ENCODE results near the gene PLB1.

- PRO-cap, 4 experiments = no peak in any of the 4 experiments
- RAMPAGE, long total RNA, 4 experiments = no peak in any of the 4 experiments
Observed at GRCh38 chr2:27903857-27904355, 13.4 kb downstream of the BABAM2 start.

DNA sequence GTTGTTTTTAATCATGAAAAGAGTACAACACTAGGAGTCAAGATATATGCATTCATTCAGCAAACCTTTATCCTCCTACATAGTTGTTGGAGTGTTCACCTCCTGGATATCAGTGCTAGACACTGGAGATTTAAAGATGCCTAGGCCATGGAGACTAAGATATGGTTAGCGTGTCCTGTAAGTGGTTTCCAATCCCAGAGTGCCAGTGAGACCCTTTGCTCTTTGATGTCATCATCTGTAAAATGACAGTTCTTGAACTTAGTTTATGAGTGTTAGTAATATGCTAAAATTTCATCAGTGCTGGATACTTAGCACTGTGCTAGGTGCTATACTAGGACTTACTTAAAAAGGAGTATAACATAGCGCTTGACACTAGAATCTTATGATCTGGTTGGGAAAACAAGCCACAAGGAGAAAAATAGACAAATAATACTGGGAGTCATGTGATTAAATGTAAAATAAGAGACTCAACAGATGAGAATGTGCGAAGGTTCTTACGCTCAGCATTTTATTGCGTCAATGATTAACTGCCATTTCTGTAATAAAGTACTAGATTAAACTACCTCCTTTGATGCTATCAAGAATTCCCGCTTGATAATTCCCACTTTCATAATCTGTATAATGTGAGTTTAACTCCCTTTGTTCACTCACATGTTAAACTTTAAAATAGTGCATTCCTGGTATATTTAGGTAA lies 31.5 kb downstream of the BABAM2 start:
- PRO-cap, 4 experiments = no peak in any of the 4 experiments
- RAMPAGE, long total RNA, 4 experiments = no peak in any of the 4 experiments

DNA sequence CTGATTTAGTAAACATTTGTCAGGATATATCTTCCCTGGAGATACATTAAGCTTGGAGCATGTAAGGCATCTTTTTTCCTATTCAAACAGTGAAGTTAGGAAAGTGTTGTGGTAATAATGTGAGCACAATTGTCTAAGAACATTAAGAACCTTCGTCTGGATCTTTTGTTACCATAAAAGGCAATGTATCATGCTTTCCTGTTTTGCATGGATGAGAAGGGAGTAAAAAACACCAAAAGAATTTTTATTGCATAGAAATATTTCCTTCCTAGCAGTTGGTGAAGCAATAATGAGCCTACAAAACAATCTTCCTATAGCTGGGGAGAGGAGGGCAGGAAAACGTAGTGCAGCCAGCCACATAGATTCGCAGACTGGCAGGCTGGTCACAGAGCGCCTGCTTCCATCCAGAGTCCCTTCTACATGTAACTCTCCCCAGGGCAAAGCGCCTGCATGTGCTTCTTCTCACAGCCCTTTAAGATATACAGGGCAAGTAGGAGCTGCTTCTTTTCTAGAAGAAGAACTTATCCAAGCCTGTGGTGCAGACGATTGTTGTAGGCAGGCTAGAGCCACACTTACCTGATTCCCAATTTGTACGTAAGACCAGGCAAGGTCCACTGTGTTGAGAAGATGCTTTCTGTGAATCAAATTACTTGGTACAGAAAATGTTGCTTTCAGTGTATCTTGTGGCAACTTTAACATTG lies 190.4 kb downstream of the BABAM2 start:
- PRO-cap, 4 experiments = no peak in any of the 4 experiments
- RAMPAGE, long total RNA, 4 experiments = no peak in any of the 4 experiments

DNA sequence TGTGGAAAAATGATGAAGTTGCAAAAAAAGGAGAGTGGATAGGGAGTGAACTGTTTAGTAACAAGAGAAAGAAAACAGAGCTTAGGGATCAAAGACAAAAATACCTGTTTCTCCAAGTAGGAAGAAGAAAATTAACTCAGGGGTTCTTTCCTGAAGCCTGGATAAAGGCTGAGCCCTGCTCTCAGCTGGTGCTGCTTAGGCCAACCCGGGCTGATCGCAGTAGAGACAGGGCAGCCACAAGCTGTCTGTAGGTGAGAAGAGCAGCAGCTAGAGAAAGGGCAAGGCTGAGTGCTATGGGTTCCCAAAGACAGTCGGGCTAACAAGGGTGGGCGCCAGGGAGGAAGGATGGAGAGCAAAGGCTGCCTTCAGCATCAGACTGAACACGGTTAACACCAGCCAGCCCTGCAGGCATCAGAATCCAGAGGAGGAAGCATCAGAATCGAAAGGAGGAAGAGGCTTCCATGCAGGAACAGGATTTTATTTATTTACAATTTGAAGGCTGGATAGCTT lies 167.6 kb upstream of the FOSL2 start:
- PRO-cap, 4 experiments = no peak in any of the 4 experiments
- RAMPAGE, long total RNA, 4 experiments = no peak in any of the 4 experiments

GRCh38 chr2:28277853-28279195 lies 114.3 kb upstream of the FOSL2 start:
- PRO-cap, 4 experiments = no peak in any of the 4 experiments
- RAMPAGE, long total RNA, 4 experiments = start-site peak on the plus strand in 1 of 4 experiments, at chr2:28278251-28278406 at its widest, 6 reads per replicate

GRCh38 chr2:28300696-28301583 lies 91.7 kb upstream of the FOSL2 start:
- PRO-cap, 4 experiments = no peak in any of the 4 experiments
- RAMPAGE, long total RNA, 4 experiments = no peak in any of the 4 experiments

GRCh38 chr2:28338698-28339620 lies 53.7 kb upstream of the FOSL2 start:
- PRO-cap, 4 experiments = no peak in any of the 4 experiments
- RAMPAGE, long total RNA, 4 experiments = no peak in any of the 4 experiments

- PRO-cap, 4 experiments = peak in 4 of 4 experiments; most common plus-strand start chr2:28396039 (in 1); most common minus-strand start chr2:28396306 (in 3)
- RAMPAGE, long total RNA, 4 experiments = no peak in any of the 4 experiments
Observed at GRCh38 chr2:28395974-28396667, 3.5 kb downstream of the FOSL2 start.

DNA sequence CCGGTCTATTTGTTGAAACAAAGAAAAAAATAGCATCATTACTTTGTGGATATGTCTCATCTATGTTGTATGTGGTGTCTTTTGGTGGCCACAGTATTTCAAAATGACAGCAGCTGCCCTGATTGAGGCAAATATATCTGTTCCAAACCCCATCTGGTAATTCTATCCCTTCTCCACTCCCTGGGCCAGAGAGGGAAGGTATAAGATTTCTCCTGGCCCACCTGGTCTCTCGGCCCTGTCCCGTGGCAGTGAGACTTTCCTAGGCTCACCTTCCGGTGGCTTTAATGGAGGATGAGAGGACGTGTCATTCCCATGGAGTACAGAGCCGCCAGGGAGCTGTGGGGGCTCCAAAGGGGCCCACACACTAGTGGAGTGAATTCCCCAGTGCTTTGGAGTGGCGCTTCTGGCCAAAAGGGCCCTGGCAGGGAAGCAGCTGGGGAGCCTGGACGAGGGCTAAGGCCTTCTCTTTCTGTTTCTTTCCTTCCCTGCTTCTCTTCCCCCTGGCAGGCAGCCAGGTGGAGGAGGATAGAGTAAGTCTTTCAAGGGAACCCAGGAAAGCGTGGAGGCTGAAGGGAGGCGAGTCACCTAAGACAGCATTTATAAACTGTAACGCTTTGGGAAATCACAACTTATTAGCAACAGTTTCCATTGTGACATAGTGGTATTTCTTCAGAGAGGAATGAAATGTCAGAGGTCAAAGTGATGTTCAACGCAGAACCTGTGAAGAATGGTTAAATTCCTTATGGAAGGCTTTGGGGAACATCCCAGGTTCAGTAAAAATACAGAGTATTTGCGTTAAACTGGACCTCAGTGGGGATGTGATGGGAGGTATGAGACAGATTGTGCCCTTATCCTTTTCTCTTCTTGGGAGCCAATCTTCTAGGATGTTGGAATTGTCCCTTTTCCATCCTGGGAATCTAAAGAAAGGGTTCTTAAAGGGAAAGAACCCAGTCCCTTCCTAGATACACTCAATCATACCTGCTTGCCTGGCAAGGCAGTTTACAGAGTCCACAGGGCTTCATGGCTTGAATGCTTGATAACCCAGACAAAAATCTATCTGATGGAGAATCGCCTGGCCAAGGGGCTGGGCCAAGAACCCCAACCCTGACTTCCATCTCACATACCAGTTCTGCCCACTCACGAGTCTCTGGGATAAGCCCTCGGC lies 5.9 kb downstream of the FOSL2 start:
- PRO-cap, 4 experiments = no peak in any of the 4 experiments
- RAMPAGE, long total RNA, 4 experiments = no peak in any of the 4 experiments

GRCh38 chr2:28407850-28408681 lies 15.4 kb downstream of the FOSL2 start:
- PRO-cap, 4 experiments = no peak in any of the 4 experiments
- RAMPAGE, long total RNA, 4 experiments = no peak in any of the 4 experiments

GRCh38 chr2:28411525-28412863 lies 19.3 kb downstream of the FOSL2 start:
- PRO-cap, 4 experiments = no peak in any of the 4 experiments
- RAMPAGE, long total RNA, 4 experiments = start-site peak on the plus strand in 1 of 4 experiments, at chr2:28412520-28412629 at its widest, 28 to 33 reads per replicate

- PRO-cap, 4 experiments = no peak in any of the 4 experiments
- RAMPAGE, long total RNA, 4 experiments = no peak in any of the 4 experiments
Observed at GRCh38 chr2:28449381-28450343, 46.2 kb upstream of the PLB1 start.

GRCh38 chr2:28488323-28488789 lies 7.5 kb upstream of the PLB1 start:
- PRO-cap, 4 experiments = no peak in any of the 4 experiments
- RAMPAGE, long total RNA, 4 experiments = no peak in any of the 4 experiments

GRCh38 chr2:28495709-28496398 lies at the start of gene PLB1:
TSS of gene PLB1 (plus strand) at chr2:28496060.
- PRO-cap, 4 experiments = no peak in any of the 4 experiments
- RAMPAGE, long total RNA, 4 experiments = no peak in any of the 4 experiments

GRCh38 chr2:28598348-28599066 lies 102.6 kb downstream of the PLB1 start:
- PRO-cap, 4 experiments = no peak in any of the 4 experiments
- RAMPAGE, long total RNA, 4 experiments = no peak in any of the 4 experiments

DNA sequence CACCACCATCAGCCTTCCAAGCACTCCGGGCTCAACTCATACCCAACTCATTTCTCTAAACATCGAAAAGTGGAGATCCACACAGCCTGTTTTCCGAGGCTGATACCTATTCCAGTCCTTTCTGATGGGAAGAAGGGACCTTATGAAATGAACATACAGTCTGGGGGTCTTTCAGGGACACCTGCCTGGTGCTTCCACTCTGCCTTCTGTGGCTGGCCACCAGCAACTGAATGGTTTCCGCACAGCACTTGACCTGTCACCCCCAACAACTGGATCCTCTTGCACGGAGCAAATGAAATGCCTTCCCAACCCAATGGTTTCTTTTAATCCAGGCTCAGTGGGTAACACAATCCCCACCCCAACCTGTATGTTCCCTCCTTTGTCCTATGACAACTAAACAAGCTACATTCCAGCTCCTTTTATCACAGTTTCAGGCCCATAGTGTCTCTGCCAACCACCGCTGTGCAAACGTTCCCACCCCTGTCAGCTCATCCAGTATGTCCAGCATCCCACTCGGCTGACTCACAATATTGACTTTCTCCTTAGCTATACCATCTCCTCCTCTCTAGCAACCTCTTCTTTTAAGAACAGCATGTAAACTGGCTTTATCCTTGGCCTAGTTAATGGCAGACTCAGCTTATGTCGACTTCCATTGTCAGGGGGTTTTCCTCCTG lies 118.0 kb upstream of the PPP1CB start:
- PRO-cap, 4 experiments = no peak in any of the 4 experiments
- RAMPAGE, long total RNA, 4 experiments = no peak in any of the 4 experiments

- PRO-cap, 4 experiments = no peak in any of the 4 experiments
- RAMPAGE, long total RNA, 4 experiments = no peak in any of the 4 experiments
Observed at GRCh38 chr2:28634794-28635963, 116.5 kb upstream of the PPP1CB start.

DNA sequence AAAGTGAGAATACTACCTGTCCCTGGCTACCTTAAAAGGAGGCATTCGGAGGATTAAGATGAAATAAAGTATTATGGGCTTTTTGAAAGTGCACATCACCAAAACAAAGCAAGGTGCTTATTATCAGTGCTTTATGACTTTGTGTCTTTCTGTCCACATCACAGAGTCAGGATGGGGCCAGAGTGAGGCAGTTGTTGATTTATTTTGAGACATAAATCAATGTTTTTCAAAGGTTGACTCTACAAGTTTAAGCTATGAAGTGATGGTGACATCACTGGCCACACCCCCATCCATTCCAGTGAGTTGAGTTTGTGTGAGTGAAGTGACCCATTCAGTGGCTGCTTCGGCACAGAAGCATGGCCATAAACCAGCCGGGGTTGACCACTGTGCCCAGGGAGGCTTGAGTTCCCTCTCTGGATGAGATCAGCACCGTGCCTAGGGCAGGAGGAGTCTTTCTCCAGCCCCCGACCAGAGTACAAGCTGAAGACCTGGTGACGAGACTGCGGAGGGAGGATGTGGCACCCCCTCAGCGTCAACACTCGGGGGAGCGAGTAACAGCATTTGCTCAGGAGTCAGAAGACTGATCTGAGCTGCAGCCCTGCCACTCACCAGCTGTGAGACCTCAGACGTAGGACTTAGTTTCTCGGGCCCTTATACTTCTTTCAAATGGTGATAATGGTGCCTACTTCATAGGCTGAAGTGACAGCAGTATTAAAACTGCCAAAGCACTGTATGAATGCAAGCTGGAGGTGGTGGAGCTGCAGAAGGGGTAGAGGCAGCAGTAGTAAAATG lies 88.9 kb upstream of the PPP1CB start:
- PRO-cap, 4 experiments = peak in 2 of 4 experiments; most common plus-strand start position 330 of the sequence (in 2); most common minus-strand start position 172 of the sequence (in 1)
- RAMPAGE, long total RNA, 4 experiments = no peak in any of the 4 experiments

GRCh38 chr2:28678112-28678975 lies 73.3 kb upstream of the PPP1CB start:
- PRO-cap, 4 experiments = no peak in any of the 4 experiments
- RAMPAGE, long total RNA, 4 experiments = no peak in any of the 4 experiments

DNA sequence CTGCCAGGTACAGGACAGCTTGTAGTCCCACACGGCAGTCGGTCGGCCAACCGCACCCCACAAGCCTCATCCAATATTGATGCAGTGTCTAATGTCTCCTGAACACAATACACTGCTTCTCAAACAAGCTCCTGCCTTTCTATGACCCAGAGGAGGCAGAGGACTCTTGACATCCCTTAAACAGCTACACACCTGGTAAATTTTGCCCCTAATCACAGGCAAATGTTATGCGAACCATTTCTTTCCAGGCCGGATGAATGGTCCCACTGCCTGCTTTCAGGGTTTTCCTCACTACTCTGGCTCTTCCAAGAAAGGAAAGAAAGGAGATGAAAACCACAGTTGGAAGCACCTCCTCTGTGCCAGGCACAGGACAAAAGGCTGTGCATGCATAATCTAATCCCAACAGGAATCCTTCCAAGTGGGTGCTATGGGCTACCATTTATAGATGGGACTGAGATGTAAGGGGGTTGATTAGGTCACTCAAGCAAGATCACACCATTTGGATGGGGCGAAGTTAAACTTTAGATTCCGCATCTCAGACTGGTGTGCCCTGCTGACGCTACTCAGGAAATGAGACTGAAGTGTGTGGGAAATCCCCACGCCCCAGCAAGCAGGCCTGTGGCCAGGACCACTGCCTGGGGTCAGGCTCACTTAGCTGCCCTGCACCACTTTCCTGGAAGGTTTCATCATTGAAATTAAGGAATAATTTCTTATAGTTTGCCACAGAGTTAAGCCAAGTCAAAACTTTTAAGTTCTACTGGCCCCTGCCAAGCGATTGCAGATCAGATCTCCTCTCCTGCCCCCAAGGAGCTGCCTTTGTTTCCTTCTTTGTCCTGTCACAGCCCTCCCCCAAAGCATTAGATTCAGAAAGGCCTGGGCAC lies 70.6 kb upstream of the PPP1CB start:
- PRO-cap, 4 experiments = no peak in any of the 4 experiments
- RAMPAGE, long total RNA, 4 experiments = no peak in any of the 4 experiments

Measured in spleen (tissue), 7 donors.